Anterior vena cava (tissue), 1 donor: ENCODE data around the genes SPIC and TDG.

DNA sequence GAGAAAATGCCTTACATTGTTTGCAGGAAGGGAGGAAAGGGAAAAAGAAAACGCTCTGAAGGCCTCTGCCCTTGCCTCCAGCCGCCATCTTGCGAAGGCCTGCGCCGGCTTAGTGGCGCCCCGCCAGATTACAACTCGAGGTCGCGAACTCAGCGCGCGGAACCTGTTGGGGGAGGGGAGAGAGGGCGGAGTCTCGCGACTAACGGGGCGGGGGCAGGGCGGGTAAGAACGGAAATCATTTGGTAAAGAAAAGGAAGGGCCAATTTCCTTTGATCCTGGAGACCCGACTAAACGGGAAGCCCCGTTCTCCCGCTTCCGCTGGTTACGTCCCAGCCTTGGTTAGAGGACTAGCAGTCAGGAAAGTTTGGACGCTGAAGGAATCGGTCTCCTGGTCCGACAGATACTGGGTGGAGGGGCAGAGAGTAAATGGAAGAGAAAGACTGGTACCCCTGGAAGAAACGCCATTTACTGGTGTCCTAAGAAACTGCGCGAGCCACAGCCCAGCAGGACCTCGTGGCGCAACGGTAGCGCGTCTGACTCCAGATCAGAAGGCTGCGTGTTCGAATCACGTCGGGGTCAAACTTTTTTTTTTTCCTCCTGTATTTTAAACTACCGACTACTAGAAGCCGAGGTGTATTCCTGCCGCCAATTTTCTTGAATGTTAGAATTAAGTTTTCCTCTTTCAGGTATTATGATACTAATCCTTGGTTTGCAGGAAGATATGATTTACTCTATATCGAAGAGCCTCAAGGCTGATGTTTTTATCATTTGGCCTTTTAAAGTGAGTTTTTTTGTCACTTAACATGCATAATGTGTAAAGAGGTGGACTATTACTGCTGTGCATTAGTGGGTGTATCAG is 11.4 kb upstream of the TMPO start:
- PRO-cap, result bidirectional peak, plus-strand start at position 262 of the sequence, minus-strand start at position 86 of the sequence; bidirectional peak, plus-strand start at position 547 of the sequence, minus-strand start at position 467 of the sequence

DNA sequence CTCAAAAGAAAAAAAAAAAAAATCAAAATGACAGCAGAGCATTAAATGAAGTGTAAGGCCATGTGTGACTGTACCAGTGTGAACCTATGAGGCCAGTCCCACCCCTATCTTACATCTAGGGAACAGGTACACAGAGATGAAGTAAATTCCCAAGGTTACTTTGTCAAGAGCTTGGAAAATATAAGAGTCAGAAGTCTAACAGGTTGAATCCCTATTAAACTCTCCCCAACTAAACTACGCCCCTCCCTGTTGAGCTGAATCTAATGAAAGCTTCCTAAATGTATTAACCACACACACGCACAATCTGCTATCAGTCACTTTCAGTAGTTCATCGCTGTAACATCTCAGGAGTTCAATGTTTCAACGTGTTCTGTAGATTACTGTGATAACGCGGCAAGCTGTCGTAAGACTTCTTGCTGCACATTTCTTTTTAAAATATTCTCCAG is 745 bp upstream of the SLC25A3 start:
- PRO-cap, result no peak

- PRO-cap, result no peak
Observed at GRCh38 chr12:98594813-98595574, 1.5 kb downstream of the SLC25A3 start.

- PRO-cap, result no peak
Observed at GRCh38 chr12:98603362-98604042, 10.0 kb downstream of the SLC25A3 start.

- PRO-cap, result no peak
Observed at GRCh38 chr12:98643822-98644669, 542 bp downstream of the IKBIP start.

DNA sequence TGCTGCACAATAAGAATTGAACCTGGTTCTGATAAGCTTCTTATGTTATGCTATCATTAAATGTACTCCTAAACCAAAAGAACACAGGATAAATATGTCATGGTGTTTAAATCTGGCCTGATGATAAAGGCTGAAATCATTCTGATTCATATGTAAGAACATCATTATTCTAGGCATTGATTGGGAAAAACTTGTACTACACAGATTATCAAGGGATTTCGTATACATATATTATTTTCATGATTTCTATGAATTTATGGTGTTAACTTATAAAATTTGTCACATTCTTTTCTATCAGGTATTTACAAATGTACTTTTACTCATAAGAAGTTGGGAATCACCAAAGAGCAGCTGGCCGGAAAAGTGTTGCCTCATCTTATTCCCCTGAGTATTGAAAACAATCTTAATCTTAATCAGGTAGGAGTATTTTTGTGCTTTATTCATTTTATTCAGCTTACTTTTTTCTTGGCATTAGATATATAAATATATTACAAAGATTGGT is 27.9 kb upstream of the SLC17A8 start:
- PRO-cap, result no peak

DNA sequence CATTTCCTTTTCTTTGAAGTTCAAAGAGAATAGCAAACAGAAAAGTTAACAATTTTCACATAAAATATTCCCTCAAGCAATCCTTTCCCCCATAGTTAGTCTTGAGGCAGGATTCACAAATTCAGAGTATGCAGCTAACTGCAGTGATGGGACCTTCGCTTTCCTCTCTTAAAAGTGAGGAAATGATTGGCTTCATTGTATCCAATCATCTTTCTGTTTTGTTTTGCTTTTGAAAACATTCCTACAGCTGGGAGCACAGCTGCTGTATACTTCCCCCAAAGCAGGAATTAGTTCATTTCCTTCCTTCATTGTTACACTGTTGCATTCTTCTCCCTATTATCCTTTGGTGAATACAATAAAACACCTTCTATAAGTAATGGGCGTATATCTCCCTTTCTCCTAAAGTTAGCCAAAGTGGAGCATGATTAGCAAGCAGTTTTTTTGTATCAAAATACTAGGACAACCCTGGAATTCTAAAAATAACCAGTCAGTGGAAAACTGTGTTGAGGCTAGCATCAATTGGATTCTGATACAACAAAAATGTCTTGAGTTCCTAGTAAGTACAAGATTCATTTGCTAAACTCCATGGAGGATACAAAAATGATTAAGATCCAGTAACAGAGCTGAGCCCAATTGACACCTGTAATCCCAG is 9.3 kb upstream of the GAS2L3 start:
- PRO-cap, result no peak

GRCh38 chr12:101474992-101475681 is at the start of gene SPIC:
Gene SPIC (plus strand): TSS chr12:101475336.
- PRO-cap, result no peak

- PRO-cap, result no peak
Observed at GRCh38 chr12:101527527-101528241, 52.5 kb downstream of the SPIC start.

- PRO-cap, result no peak
Observed at GRCh38 chr12:101608351-101608844, 13.6 kb downstream of the MYBPC1 start.

DNA sequence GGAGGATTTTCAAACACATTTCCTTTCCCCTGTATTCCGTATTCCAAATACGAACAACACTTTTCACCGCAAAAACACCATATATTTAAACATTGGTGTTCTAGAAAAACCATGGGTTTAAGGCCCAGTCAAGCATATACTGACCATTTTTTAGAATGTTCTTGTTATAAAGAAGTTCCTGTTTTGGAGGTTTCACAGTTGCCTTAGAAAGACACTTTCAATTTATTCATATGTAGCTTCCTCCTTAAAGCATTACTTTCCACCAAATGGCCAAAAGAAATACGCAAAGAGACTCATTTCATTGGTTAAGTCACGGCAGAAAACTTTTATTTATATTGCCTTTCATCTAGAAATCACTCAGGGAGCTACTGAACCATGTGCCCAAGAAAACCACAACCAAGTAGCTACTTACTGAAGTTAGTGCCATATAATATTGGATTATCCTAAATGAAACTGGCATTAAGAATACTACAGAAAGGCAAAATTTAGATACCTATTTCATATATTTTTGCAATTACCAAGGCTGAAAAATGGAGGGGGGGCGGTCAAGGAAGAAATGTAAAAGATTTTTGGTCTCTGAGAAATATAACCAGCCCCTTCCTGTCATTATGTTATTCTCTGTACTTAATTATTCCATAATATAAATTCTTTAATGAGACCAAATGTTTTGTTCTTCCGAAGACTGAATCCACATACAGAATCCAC is 40.0 kb downstream of the MYBPC1 start:
- PRO-cap, result no peak

DNA sequence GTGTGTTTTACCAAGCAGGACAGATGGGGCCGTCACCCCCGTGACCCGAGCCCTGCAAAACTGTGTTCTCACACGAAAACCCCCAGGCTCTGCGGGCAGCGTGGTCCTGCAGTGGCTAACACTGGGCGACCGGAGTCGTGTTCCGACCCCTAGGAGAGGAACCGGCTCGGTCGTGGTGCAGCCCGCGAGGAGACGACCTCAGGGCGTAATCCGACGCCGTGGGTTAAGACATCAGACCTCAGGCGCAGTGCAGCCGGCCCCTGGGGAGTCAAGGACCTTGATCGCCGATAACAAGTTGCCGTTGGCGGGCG is 248 bp upstream of the CHPT1 start:
- PRO-cap, result no peak

- PRO-cap, result no peak
Observed at GRCh38 chr12:101924452-101925022, 47.2 kb downstream of the DRAM1 start.

- PRO-cap, result no peak
Observed at GRCh38 chr12:103455377-103455864, 40.3 kb downstream of the C12orf42 start.

GRCh38 chr12:103676966-103677782 is 90.1 kb downstream of the STAB2 start:
- PRO-cap, result no peak

GRCh38 chr12:103848312-103848598 is 7.2 kb upstream of the NT5DC3 start:
- PRO-cap, result no peak

DNA sequence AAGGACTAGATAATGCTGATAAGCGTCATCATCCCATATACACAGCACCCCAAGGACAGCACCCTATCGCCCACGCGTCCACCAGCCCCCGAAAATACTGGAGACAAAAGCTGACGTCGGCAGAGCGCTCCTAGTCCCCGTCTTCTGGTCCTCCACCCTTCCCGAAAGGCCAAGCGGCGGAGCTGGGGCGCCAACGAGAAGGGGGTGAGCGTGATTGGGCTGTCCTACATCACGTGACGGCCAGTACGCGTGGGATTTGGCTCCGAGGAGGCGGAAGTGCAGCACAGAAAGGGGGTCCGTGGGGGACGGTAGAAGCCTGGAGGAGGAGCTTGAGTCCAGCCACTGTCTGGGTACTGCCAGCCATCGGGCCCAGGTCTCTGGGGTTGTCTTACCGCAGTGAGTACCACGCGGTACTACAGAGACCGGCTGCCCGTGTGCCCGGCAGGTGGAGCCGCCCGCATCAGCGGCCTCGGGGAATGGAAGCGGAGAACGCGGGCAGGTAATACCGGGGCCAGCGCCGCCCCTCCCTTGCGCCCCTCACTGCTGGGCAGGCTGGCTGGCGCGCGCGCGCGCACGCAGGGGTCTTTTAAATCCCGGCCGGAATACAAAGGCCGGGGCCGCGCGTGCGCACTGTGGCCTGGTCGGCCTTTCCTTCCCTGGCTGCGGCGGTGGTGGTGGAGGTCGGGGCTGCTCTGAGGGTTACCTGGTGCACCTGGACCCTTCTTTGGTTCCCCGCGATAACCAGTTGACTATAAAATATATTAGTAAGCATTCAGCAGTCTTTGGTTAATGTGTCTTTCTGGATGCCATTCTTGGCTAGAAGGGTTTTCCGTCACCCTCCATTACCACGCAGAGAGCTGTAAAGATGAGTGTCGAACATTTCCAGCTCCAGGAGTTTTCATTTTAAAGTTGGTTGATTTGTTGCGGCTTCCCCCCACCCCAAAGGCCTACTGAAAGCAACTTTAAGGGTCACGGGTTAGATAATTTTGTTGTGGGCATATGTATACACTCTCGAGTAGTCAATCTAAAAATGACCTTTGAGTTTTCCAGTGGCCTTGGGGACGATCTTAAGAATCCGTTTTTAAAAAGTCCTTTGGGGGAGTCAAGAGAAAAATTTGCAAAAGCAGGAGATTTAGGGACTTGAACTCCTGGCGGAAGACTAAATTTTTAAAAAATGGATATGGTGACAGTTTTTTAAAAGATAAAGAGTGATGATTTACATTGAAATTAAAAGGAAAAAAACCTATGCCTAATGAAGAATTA is at the start of gene TDG:
TDG (plus strand) TSS at position 311 of the 1,263 bp plus-strand sequence.
- PRO-cap, result bidirectional peak, plus-strand start at position 286 of the sequence, minus-strand start at position 146 of the sequence; bidirectional peak, plus-strand start at position 659 of the sequence, minus-strand start at position 535 of the sequence

GRCh38 chr12:104114542-104115311 is 23.3 kb downstream of the NFYB start:
- PRO-cap, result no peak

GRCh38 chr12:104137037-104137465 is 959 bp downstream of the NFYB start:
- PRO-cap, result no peak

DNA sequence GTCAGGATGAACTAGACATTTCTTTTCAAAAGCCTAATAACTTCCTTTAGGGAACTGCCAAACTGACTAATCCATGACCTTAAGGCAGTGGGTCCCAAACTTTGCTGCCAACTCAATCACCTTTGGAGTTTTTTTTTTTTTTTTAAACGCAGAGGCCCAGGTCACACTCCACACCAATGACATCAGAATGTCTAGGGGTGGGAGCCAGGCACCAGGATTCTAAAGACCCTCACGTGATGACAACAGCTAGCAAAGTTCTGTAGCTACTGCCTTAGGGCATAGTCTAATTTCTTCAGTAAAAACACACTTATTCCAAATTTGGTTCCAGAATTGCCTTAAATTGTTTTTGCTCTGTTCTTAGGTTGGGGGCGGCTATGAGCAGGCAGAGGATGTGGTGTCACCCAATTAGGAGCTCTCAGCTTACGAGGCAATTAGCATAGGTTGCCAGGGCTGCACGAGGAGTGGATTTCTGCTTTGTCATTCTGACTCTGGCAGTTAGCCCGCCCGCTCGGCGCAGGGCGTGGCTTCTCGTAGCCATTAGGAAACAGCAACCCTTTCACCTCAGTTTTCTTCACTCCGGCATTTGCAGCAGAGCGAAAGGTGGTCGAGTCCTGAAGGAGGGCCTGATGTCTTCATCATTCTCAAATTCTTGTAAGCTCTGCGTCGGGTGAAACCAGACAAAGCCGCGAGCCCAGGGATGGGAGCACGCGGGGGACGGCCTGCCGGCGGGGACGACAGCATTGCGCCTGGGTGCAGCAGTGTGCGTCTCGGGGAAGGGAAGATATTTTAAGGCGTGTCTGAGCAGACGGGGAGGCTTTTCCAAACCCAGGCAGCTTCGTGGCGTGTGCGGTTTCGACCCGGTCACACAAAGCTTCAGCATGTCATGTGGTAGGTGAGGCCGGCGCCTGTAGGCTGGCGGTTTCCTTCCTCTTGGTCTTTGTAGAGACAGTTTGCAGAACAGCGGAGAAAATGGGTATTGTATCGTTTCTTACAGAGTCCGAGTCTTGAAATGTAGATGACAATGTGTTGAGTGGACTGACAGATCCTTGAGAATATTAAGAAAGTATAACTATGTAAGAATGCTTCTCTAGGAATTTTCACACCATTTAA is 16.7 kb upstream of the EID3 start:
- PRO-cap, result bidirectional peak, plus-strand start at position 564 of the sequence, minus-strand start at position 424 of the sequence; bidirectional peak, plus-strand start at position 884 of the sequence, minus-strand start at position 867 of the sequence